Upper lobe of left lung (tissue), 5 donors: Measurements from ENCODE around the gene RAB4B.

DNA sequence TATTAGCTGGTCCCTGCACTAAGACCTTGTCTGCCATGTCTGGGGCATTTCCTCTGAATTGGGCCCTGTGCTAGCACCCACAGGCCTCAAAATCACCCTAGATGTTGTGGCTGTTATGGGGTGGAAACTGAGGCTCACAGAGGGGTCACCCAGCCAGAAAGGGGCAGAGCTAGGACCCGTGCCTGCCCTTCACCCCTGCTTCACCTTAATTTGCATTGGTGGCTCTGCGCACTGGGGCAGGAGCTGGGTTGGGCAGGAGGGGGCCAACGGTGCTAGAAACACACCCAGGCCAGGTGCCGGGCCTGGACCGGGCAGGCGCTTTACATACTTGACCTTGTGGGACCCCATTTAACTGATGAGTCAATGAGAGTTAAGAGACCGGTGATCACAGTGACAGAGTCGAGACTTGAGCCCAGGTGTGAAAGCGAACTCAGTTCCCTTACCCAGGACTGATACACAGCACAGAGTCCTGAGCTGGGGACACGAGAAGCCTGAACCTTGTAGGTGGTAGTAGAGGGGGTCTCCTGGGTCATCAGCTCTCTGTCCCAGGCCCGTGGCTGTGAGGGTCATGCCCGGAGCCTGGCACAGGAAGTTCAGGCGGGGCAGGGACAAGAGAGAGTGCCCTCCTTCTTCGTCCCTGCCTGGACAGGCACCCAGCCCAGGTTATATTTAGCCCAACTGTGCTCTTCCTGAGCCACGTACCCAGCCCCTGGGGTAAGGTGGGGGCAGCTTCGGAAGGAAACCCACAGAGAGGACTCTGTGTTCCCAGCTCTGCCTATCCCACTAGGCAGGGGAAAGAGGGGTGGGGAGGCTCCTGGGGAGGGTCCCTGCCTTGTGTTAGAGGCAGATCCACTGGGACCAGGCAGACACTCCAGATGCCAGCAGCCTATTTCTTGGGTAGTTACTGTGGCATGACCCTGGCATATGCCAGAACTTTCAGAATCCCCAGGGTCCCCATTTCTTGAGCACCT is 1.9 kb downstream of the PRX start:
- PRO-cap, 2 experiments, result peak in 2 of 2 experiments; most common plus-strand start position 728 of the sequence (in 1); most common minus-strand start position 643 of the sequence (in 1)
- RAMPAGE, long total RNA, 4 experiments, result no peak in any of the 4 experiments

DNA sequence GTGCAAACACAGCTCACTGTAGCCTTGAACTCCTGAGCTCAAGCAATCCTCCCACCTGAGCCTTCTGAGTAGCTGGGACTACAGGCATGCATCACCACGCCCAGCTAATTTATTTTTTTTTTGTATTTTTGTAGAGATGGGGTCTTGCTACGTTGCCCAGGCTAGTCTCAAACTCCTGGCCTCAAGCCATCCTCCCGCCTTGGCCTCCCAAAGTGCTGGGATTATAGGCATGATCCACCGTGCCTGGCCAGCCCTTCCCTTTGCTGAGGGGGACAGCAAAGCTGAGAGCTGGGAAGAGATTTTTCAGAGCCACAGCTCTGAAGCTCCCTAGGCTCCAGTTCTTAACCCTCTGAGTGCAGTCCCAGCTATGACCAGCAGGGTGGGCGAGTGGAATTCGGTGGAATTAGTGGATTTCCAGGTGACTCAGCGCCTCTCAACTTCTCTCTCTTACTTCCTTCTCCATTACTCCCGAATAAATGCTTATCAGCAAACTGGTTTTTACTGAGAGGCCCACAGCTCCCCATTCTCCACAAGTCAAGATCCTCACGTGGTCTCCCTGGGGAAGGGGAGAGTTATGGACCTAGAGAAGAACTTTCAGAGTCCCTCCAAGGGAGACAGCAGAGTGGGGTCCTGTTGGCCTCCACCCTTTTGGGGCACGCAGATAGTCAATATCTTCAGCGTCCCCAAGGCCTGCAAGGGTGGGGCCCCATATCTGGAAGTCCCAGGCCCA is 1.2 kb downstream of the BLVRB start:
- PRO-cap, 2 experiments, result no peak in any of the 2 experiments
- RAMPAGE, long total RNA, 4 experiments, result no peak in any of the 4 experiments

GRCh38 chr19:40519292-40520084 is 52.7 kb downstream of the SPTBN4 start:
- PRO-cap, 2 experiments, result no peak in any of the 2 experiments
- RAMPAGE, long total RNA, 4 experiments, result no peak in any of the 4 experiments

GRCh38 chr19:40549155-40549533 is 27.5 kb upstream of the SHKBP1 start:
- PRO-cap, 2 experiments, result no peak in any of the 2 experiments
- RAMPAGE, long total RNA, 4 experiments, result no peak in any of the 4 experiments

GRCh38 chr19:40594149-40595330 is 6.6 kb upstream of the LTBP4 start:
- PRO-cap, 2 experiments, result no peak in any of the 2 experiments
- RAMPAGE, long total RNA, 4 experiments, result no peak in any of the 4 experiments

DNA sequence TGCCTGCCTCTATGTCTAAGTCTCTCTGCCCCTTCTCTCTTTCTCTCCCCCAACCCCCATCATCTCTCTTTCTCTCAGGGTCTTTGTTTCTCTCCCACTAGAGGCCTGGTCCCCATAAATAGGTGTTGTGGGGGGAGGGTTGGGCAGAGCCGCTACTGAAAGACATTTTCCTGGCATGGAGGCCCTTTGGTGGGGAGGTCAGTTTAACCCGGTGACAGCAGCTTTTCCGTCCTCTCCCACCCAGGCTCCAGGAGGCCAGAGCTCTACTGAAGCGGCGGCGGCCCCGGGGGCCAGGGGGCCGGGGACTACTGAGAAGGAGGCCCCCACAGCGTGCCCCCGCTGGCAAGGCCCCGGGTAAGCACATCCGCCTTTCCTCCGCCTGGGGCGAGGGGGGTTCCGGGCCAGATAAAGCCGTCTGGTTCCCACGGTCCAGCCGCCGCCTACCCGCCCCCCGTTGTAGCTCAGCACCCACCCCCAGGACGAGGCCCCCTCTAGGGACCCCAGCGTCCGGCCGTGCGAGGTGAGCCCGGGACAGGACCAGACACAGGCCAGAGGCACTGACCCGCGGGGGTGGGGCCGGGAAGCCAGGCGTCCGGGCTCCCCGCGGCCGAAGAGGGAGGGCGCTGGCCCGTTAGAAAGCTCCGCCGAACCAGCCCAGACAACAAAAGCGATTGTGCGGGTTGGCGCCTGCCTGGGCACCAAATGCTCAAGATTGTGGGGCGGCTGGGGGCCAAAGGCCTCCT is 1.2 kb upstream of the LTBP4 start:
- PRO-cap, 2 experiments, result peak in 1 of 2 experiments; most common plus-strand start position 664 of the sequence (in 1); most common minus-strand start position 673 of the sequence (in 1)
- RAMPAGE, long total RNA, 4 experiments, result no peak in any of the 4 experiments

- PRO-cap, 2 experiments, result no peak in any of the 2 experiments
- RAMPAGE, long total RNA, 4 experiments, result no peak in any of the 4 experiments
Observed at GRCh38 chr19:40680750-40681110, 9.7 kb downstream of the NUMBL start.

GRCh38 chr19:40688781-40690092 is 1.2 kb downstream of the NUMBL start:
- PRO-cap, 2 experiments, result no peak in any of the 2 experiments
- RAMPAGE, long total RNA, 4 experiments, result no peak in any of the 4 experiments

DNA sequence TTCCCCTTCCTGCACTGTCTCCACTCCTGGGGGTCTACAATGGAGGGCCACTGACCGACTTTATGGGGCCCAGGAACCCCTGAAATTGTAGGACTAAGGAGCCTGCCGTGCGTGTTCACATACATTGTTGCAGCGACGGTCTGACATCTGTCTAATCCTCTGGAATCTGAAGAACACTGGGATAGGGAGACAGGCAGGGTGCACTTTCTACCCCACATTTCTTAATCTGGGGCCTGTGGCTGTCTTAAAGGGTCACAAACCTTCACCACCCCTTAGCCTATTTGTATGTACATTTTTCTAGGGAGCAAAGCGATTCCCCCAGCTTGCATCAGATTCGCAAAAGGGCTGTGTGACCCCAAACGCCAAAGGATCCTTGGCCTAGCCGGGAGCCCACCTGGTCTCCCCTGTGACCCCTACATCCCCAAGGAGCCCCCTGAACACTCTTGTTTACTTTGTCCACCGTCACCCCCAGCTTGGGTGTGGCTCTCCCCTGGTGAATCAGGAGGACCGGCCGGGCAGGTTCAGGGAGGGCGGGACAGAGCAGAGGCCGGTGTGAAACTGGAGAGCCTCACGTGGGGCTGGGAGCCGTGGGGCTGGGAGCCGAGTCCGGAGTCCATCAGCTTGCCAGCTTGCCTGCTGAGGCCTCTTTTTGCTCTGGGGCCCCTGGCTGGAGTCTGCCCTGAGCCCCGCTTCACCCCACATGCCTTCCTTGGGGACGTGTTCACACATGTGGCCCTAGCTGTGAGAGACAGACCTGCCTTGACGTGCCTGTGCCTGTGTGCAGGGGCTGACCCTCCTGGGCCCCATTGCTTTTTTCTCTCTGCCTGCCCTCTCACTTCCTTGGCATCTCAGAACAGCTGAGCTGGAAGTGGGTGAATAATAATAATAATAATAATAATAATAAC is 1.8 kb downstream of the ITPKC start:
- PRO-cap, 2 experiments, result peak in 1 of 2 experiments; most common plus-strand start position 583 of the sequence (in 1); most common minus-strand start position 502 of the sequence (in 1)
- RAMPAGE, long total RNA, 4 experiments, result start-site peak on the minus strand in 1 of 4 experiments, centred at position 457 of the sequence, 6 reads per replicate

DNA sequence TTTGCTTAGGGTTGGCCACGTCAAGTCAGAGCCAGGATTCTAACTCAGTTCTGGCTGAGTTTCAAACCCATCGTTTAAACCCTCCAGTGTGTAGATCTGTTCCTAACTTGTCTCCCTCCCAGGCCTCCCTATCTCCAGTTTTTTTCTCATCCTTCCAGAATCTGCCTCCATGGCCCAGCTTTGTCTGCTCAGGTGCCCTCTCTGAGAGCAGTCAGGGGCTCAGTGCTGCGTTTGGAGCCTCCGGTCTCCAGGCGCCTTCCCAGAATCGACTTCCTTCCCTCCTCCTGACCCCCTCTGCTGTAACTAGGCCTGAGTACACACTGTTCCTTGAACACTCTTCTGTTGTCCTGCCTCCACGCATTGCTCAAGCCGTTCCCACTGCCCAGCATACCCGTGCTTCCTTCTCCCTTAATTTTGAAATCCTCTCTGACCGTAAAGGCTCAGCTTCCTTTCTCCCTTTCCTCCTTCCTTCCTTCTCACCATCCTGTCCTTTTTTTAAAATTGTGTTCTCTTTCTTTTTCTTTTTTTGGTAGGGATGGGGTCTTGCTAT is 3.6 kb downstream of the ITPKC start:
- PRO-cap, 2 experiments, result peak in 2 of 2 experiments; most common plus-strand start position 331 of the sequence (in 2); most common minus-strand start position 301 of the sequence (in 1)
- RAMPAGE, long total RNA, 4 experiments, result start-site peak on the minus strand in 1 of 4 experiments, centred at position 264 of the sequence, 8 reads per replicate

GRCh38 chr19:40739978-40740660 is 10.2 kb downstream of the ACTMAP start:
- PRO-cap, 2 experiments, result no peak in any of the 2 experiments
- RAMPAGE, long total RNA, 4 experiments, result no peak in any of the 4 experiments

- PRO-cap, 2 experiments, result peak in 2 of 2 experiments; most common plus-strand start chr19:40778250 (in 2)
- RAMPAGE, long total RNA, 4 experiments, result no peak in any of the 4 experiments
Observed at GRCh38 chr19:40778132-40779307, at the start of gene RAB4B. RAB4B (plus strand) TSS chr19:40778247.

DNA sequence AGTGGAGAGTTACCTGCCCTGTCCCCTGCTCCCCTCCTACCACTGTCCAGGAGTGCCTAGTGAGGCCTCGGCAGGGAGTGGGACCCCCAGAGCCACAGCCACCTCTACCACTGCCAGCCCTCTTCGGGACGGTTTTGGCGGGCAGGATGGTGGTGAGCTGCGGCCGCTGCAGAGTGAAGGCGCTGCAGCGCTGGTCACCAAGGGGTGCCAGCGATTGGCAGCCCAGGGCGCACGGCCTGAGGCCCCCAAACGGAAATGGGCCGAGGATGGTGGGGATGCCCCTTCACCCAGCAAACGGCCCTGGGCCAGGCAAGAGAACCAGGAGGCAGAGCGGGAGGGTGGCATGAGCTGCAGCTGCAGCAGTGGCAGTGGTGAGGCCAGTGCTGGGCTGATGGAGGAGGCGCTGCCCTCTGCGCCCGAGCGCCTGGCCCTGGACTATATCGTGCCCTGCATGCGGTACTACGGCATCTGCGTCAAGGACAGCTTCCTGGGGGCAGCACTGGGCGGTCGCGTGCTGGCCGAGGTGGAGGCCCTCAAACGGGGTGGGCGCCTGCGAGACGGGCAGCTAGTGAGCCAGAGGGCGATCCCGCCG is 1.8 kb downstream of the EGLN2 start:
- PRO-cap, 2 experiments, result no peak in any of the 2 experiments
- RAMPAGE, long total RNA, 4 experiments, result no peak in any of the 4 experiments

DNA sequence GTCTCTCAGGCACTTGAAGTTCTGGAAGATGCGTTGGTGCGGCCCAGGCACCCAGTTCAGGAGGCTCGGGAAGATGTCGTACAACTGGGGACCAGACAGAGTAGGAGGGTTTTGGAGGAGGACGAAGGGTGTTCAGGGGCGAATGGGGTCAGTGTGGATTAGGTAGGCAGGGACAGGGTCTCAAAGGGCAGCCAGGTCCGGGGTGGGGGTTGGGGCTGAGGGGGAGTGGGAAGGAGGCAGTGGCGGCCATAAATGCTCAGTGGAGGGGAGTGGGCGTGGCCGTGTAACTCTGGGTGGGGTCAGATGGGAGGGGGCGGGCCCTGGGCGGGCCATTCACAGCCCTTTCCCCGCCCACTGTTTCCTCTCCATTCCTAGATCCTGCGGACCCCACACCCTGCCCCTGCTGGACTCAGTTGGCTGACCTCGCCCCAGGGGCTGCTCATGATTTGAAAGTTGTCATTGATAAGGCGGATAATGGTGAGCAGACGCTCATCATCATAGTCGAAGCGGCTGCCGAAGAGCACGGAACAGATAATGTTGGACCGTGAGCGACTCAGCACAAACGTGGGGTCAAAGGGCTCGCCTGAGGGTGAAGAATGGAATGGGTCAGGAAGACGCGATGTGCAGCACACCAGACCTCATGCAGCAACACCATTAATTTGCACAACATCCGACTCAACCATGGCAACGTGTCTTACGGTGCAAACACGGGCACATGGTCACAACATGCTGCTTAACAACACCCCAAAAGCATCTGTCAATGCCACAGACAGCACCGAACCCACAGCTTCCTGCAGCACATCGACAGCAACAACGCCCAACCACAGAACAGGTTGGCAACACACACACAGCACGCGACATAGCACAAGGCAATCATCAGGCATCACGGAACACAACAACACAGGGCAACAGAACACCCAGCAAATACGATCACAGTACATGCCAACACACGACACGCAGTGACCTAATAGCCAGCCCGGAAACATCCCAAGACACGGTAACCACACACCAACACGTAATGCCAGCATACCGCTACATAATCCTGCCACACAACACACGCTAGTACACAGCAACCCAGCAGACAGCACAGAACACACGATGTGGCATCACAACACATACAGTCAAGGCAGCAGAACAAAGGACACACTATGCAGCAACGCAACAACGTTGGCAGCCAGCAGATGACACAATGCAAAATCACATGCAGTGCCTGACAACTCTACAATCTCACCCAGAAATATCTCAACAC is 23.6 kb downstream of the CYP2A6 start:
- PRO-cap, 2 experiments, result no peak in any of the 2 experiments
- RAMPAGE, long total RNA, 4 experiments, result no peak in any of the 4 experiments

- PRO-cap, 2 experiments, result no peak in any of the 2 experiments
- RAMPAGE, long total RNA, 4 experiments, result no peak in any of the 4 experiments
Observed at GRCh38 chr19:40921091-40922051, 39.3 kb upstream of the CYP2A7 start.

DNA sequence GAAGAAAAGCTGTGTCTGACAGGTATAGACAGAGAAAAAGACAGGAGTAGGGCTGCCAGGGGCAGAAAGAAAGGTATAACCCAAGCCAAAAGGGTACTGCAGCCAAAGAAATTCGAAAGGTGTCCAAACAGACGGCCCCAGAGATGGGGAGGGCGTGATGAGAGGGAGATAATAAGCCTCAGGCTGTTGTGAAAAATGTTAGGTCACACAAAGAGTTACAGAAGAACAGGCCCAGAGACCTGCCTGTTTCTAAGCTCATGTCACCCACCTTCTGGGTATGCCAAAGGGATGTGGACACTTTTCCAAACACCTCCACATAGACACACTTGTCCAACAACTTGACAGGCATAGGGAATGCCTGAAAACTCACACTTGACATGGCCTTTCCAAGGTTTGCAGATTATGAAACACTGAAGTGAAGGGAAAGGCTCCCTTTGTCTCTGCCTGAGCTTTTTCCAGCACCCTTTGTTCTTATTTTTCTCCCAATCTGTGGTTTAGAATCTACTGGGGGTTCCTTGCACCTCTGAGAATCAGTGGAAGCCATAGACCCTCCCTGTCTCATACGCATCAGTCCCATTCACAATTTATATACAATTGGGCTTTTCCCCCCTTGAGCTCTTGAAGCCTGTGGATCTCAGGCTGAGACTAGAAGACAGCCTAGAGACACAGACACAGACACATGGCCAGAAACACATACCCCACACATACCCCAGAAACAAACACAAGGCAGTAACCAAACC is 24.2 kb downstream of the CYP2B6 start:
- PRO-cap, 2 experiments, result no peak in any of the 2 experiments
- RAMPAGE, long total RNA, 4 experiments, result no peak in any of the 4 experiments

DNA sequence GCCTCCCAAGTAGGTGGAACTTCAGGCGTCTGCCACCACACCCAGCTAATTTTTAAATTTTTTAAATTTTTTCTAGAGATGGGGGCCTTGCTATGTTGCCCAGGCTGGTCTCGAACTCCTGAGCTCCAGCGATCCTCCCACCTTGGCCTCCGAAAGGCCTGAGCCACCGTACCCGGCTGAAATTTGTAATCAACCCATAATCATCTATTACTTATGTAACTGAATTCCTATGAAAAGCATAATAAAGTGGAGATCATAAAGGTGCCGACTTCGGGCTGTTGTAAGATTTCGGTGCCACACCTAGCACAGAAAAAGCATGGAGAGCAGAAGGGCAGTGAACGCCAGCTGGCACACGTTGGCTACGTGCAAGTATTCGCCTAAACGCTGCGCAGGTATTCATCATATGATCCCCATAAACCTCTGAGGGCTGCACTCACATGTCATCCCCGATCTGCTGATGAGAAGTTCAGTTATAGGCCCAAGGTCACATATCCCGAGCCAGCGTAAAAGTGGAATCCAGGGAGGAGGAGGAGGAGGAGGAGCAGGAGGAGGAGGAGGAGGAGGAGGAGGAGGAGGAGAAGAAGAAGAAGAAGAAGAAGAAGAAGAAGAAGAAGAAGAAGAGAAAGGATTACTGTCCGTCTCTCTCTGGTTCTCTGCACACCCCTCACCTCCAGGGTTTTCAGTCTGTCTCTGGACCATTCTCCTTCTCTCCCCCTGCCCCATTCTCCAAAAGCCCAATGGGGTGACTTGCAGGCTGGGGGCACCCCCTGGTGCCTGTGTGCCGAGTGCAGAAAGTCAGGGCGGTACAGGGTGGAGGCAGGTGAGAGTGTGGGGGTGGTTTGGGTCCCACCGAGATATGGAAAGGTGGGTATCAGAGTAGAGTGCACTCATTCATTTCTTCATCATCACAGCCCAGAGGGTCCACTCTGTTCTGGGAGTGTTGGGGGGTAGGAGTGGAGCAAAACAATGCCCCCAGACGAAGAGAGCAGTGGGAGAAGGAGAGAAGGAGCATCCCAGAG is 18.6 kb upstream of the CYP2S1 start:
- PRO-cap, 2 experiments, result no peak in any of the 2 experiments
- RAMPAGE, long total RNA, 4 experiments, result no peak in any of the 4 experiments

GRCh38 chr19:41219838-41220828 is 1.1 kb downstream of the AXL start:
- PRO-cap, 2 experiments, result peak in 1 of 2 experiments; most common minus-strand start chr19:41220214 (in 1)
- RAMPAGE, long total RNA, 4 experiments, result no peak in any of the 4 experiments

GRCh38 chr19:41299615-41300271 is 10.2 kb upstream of the CCDC97 start:
- PRO-cap, 2 experiments, result no peak in any of the 2 experiments
- RAMPAGE, long total RNA, 4 experiments, result no peak in any of the 4 experiments

DNA sequence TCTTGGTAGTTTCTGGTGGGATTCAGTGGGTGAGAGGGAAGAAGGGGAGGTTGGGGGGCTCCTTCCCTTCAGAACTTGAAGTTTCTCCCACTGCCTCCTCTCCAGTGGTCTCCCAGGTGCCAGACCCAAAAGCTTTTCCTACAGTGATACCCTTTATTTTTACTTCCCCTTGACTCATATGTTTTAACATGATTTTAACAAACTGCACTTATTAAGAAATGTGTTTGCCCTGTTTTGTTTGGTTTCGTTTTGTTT is 2.7 kb upstream of the CCDC97 start:
- PRO-cap, 2 experiments, result no peak in any of the 2 experiments
- RAMPAGE, long total RNA, 4 experiments, result no peak in any of the 4 experiments